ENCODE results near the genes ACP1 and TMEM18.

- PRO-cap, result no peak
Measured at GRCh38 chr2:10708-11019, 35.6 kb downstream of the FAM110C start.

DNA sequence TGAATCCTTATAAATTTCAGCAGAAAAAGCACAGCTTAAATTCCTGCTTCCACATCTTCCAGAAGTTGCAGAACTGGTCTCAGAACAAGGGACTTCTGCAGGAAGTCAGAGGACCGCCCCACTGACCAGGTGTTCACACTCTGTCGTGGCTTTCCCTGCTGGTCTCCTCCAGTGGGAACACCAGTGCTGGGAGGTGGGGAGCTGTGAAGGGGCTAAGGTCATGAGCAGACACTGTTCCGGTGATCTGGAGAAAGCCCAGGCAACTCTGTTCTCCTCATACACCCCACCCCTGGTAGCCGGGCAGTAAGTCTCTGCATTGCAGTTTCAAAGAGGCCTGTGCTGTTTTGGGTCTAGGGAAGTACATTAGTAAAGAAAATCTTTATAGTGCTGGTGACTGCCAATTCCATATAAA lies 3.4 kb downstream of the FAM110C start:
- PRO-cap, result no peak

GRCh38 chr2:180162-180787 lies 83.6 kb downstream of the SH3YL1 start:
- PRO-cap, result no peak

DNA sequence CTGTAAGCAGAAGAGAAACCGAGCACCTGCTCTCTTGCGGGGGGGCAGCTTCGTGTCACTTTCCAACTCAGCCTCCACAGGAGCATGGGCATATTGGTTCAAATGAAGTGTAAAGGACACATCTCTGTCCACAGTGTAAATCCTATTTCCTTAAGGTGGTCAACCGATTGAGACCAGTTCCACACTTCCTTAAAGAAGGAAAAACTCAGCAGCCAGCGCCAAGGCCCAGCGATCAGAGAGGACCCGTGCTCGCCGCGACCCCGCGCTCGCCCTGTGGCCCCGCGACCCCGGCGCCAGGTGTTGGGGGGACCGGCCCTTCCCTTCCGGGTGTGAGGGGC lies 678 bp downstream of the SH3YL1 start:
- PRO-cap, result no peak

DNA sequence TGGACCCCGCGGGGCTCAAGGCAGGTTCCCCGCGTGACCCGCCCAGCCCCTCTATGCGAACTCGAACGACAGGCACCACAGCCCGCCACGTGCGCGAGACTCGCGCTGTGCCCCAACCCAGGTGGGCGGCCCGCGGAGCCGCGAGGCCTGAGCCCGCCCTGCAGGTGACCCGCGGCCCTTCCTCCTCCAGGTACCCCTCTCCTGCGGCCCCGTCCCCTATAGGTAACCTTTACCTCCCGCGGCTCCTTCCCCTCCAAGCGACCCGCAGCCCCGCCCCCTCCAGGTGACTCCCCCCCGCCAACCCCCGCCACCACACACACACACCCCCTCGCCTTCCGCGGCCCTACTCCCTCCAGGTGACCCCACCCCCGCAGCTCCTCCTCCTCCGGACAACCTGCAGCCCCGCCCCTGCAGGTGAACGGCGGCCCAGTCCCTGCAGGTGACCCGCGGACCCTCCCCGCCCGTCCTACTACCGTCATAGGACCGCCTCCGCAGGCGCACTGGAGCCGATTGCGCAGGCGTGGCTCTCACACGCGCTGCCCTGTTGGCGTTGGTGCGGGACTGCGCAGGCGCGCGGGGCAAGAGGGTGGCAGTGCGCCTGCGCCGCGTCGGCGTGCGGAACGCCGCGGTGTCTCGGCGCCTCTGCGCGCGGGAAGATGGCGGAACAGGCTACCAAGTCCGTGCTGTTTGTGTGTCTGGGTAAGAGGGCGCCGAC lies at the start of gene ACP1:
Gene ACP1, plus strand, starts transcription at position 639 of the 715 bp plus-strand sequence.
- PRO-cap, result bidirectional peak, plus-strand start at position 639 of the sequence, minus-strand start at position 468 of the sequence

DNA sequence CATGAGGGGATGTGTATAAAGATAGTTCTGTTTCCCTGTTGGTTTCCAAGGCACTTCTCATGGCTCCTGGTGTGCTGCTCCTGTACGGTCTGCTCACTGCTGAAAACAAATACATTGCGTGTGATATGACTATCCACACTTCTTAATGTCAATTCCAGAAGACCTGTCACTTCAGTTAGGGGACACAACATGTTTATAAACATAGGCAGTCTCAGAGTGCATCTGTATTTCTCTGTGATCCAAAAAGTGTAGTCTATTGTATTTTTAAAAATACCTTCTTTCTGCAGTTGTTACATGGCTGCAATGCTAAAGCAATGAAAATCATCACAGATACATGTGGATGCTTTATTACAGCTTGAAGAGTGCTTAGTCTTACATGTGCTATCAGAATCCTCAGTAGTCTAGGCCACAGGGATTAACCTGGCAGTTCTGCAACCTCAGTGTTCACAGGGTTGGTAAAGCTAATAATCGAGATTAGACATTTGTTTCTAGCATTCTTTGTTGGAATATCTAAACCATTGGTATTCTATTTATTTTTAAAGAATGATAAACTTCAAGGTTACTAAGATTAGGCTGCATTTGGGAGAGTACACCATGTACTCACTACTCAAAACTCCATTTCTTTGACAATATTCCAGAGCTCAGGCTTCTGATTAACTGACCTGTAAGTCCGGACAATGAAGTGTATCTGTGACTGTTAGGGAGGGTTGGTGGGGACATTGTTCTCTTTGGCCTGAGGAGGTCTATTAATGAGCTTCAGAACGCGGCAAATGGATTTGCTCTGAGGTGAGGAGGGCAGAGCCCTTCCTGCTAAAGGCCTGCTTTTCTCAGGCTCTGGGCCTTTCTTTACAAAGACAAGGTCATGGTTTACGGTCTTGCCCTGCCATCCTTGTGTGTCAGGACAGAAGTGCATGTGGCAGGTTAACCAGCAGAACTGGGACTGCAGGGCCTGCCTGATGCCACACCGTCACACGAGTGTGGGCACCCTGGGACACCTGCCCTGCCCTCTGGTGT lies 7.5 kb downstream of the ALKAL2 start:
- PRO-cap, result no peak

GRCh38 chr2:309226-309765 lies 21.4 kb upstream of the ALKAL2 start:
- PRO-cap, result no peak

- PRO-cap, result no peak
Measured at GRCh38 chr2:669411-669922, 7.7 kb downstream of the TMEM18 start.

DNA sequence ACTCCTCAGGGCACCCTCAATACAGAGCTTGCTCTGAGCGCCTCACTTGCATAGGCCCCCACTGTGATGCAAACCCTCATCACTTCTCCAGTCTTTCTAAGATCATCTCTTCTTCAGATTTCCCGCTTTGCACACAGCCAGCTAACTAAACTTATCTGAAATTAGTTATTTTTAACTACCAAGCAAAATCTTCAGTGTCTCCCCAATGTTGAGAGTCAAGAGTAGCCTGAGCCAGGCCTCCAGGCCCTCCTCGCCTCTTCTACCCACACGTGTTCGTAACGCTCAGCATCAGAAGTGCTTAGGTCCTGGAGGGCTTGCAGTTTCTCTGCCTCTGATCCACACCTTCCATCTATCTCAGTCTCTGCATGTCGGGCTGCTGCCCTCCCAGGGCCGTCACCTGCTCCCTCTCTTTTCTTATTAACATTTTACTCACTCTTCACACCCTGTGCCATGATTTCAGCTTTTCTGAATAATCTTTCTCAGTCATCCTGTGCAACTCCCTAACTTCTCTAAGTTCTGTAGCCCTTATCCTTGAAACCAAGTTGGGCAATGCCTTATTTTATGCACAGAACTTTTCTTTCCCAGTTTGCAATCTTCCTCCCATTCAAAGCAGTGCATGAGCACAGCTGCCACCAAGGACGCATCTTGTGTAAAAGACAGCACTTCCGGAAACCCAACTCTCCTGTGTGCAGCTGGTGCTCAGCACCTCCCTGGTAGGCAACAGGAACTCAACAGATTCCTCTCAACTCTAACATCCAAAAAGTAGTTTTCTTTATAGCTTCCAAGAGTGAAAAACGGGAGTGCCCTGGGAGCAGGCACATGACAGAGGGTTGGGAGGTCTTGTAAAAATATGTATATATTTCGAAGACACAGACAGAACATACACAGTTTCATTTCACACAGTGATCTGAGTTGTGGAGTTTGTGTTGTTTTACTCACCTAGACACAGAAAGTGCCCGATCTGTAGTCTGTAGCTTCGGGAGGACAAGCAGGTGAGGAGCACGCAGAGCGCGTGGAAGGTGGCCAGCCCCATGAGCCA lies 2.3 kb downstream of the TMEM18 start:
- PRO-cap, result no peak

- PRO-cap, result bidirectional peak, plus-strand start at chr2:676944, minus-strand start at chr2:676785; unidirectional peak, plus-strand start at chr2:677208; bidirectional peak, plus-strand start at chr2:677518, minus-strand start at chr2:677389
Measured at GRCh38 chr2:676600-677627, at the start of gene TMEM18. Gene TMEM18 (minus strand): TSS chr2:677406.

- PRO-cap, result no peak
Measured at GRCh38 chr2:702925-703152, 25.6 kb upstream of the TMEM18 start.

DNA sequence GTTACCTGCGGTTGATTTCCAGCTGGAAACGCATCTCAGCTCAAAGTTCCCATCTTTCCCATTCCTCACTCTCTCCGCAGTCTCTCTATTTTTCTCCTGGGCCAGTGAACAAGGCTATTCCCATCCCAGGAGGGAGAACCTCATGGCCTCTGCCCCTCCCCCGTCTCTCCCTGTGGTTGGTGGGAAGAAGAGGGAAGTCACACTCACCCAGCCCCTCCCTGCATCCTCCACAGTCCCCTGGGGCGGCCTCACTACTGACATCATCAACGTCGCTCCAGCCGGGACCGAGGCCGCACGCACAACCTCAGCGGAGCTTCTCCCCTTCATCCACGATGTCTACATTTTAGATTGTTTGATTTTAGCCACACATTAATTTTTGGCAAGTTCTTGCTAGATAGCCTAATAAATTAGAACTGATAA lies 84.4 kb upstream of the SNTG2 start:
- PRO-cap, result unidirectional peak, plus-strand start at position 266 of the sequence

- PRO-cap, result no peak
Measured at GRCh38 chr2:1136888-1137640, 186.4 kb downstream of the SNTG2 start.

- PRO-cap, result no peak
Measured at GRCh38 chr2:1244768-1244984, 168.6 kb upstream of the TPO start.

DNA sequence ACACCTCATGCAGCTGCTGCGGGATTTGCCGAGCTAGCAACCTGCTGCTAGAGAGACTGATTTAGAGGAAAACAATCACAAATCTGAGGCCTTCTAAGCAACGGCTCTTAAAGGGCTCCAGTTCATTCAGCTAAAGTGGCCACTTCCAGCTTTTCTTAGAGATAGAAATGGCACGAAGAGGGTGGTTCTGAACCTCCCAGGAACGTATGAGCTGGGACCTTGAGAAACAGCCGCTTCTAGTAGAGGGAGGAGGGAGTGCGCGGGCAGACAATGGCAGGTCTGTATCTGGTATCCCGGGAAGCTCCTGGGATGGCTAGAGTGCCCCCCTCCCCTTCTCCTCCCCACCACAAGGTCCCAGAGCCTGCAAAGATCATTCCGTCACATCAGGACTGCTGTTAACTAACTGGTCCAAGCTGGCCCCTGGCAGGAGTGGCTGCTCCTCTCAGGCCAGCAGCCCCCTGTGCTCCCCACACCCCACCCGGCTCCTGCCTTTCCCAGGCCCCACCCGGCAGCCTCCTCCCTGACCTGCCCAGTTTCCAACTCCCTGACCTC lies 74.8 kb downstream of the TPO start:
- PRO-cap, result no peak

DNA sequence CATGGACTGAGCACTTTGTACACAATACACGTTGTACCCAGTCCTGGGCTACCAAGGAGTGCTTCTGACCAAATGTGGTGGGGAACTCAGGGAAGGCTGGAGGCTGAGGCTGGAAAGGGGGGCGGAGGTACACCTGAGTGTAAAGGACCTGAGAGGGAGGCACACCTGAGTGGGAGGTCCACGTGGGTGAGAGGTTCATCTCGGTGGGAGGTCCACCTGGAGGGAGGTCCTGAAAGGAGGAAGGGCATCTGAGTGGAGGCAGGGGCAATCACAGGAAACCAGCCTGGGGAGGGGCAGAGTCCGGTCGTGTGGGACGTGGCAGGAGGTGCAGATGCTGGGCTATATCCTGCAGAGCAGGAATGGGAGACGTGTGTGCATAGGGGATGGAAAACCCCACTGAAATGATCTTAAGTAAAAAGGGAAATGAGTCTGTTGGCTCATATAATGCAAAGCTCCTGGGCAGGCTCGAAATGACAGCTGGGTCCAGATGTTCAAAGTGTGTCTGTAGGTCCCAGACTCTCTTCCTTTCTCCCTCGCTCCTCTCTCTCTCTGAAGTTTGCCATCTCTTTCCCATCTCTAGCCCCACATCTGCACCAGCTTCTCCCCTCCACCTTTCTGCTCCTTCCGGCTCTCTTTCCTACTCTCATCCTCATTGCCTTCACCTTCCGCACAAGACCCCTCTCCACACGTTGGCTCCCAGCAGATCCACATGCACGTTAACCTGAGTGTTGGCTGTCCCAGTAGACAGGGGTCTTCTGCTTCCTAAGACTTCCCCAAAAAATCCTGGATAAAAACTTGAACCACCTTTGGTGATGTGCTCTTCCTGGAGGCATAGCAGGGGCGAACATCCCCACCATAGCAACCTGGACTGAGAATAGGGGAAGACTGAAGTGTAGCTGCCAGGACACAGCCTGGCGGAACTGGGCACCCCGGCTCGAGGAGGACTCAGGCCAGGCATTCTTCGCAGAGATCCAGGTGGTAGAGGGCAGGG lies 137.6 kb downstream of the PXDN start:
- PRO-cap, result no peak

DNA sequence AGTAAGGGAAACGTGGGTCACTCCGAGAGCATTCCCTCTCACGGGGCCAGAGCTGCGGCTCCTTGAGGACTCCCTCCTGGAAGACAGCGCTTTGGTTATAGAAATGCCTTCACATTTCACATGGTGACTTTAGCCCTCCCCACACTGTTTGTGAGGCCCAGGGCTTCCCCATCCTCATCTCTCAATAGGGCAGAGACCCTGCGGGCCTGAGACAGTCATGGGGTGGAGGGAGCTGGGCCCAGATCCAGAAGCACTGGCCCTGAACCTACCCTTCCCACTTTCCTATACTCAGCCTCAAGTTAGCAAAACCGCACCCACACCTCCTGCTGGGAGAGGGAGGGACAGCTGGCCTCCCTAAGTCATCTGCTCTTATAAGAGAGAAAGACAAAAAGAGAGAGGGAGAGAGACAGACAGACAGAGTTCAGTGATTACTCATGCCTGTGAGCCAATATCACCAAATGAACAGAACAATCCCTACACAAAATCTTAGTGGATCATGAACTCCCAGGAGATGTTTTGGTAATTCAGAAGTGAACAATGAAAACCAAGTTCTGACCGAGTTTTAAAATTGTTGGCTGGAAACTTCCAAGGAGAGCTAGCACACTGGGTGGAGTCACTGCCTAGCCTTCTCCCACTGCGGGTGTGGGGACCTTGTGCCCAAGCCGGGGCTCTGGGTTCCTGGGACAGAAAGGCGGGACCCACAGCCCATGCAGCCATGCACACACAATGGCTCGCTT lies 130.6 kb downstream of the PXDN start:
- PRO-cap, result no peak

DNA sequence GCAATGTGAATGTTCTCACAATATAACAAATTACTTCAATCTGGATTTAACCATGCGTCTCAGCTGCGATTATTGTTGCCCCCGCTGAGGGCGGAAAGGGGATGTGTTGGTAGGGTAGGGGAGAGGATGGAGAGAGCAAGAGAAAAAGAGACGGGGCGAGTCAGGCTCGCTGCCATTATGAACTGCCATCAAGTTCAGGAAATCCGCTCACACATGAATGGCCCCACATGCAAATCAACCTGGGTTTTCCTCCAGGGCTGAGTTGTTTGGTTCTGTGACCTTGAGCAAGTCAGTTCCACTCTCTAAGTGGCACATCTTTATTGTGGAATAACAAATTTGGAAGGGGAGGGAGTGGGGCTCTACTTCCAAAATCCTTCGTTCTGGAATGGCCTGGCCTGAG lies 129.7 kb downstream of the PXDN start:
- PRO-cap, result no peak

DNA sequence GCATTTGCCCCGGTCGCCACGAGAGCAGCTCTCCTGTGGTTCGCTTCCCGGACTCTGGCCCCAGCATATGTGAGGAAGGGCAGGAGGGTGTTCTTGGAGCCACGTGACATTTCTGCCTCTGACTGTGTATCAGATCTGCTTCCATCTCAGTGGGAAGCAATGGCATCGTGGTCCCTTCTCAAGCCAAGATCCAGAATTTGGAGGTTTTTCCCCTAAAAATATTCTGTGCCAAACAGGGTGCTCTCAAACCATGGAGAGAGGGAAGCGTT lies 74.2 kb upstream of the PXDN start:
- PRO-cap, result unidirectional peak, minus-strand start at position 56 of the sequence

GRCh38 chr2:1820727-1820997 lies 76.3 kb upstream of the PXDN start:
- PRO-cap, result unidirectional peak, minus-strand start at chr2:1820803

Measured in Metastatic Pancreatic Carcinoma in the Ovary (tissue), 1 donor.